Lower leg skin (tissue), 2 donors: ENCODE measurements around a stretch of chr16.

DNA sequence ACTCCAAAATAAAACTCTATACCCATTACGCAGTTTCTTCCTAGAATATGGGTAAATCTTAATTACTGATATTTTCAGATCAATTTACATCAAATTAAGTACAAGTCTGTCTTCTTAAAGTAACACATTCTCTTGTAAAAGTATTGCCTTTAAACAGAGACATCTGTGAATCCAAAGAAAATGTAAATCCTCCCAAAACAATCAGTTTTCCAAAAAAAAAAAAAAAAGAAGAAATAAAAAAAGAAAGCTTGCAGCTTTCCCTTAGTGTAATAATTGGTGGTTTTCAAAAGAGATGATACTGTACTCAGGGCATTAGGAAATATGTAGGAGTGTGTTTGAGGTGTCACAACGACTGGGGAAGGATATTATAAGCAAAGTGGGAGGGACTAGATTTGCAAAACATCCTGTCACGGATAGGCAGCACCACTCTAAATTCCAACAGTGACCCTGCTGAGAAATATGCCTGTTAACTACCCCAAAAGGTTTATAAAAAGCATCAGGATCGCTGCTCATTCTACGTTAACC, 51.8 kb downstream of the N4BP1 start:
- PRO-cap: no peak
- RAMPAGE, long total RNA, 2 experiments: no peak in any of the 2 experiments

DNA sequence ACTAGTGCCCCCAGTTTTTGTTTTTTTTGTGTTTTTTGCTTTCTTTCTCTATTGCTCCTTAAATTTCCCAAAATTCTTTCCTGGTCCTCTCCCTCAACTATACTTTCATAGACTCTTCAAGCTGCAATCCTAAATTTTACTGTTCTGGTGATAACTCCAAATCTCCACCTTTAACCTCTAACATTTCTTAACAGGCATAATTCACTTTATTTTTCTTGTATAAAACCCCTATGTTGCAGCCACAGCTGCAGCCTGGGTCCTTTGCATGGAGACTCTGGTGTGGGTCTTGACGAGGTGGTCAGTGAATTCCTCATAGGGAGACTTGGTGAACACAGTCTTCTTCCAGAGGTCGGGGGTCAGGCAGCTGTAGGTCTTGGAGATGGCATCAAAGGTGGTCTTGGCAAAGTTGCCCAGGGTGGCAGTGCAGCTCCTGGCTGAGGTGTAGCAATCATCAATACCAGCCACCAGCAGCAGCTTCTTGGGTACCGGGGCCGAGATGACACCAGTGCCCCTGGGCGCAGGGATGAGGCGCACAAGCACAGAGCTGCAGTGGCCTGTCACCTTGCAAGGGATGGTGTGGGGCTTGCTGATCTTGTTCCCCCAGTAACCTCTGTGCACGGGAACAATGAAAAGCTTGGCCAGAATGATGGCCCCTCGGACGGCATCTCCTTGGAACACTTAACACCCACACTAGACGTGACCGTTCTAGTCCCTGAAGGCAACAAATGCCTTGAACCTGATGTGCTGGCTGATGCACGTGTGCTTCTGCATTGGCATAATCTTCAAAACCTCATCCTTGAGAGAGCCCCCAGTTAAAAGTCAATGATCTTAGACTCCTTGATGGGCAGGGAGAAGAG, 32.5 kb downstream of the N4BP1 start:
- PRO-cap: no peak
- RAMPAGE, long total RNA, 2 experiments: start-site peak on the minus strand in 1 of 2 experiments, centred at position 455 of the sequence, 6 reads per replicate

- PRO-cap: no peak
- RAMPAGE, long total RNA, 2 experiments: no peak in any of the 2 experiments
Observed at GRCh38 chr16:49557097-49557576, 183.5 kb downstream of the C16orf78 start.

DNA sequence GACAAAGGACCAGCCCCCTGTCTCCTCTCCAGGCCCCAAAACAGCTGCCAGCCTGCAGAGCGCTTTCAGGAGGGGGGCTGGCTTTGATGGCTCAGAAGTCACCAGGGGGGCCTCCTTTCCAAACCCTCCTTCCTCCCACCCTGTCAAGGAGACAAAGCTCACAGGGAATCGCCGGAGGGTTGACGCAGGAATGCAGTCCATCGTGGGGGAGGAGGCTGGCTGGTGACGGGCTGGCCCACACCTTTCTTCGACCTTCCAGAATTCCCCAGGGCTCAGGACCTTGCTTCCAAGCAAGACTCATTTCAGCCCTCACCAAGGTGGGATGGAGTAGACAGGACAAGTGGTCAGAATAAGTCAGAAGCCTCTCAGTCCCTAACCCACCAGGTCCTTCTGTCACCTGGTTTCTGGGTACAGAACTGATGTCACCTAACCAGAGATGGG, 159.1 kb downstream of the ZNF423 start:
- PRO-cap: no peak
- RAMPAGE, long total RNA, 2 experiments: no peak in any of the 2 experiments

DNA sequence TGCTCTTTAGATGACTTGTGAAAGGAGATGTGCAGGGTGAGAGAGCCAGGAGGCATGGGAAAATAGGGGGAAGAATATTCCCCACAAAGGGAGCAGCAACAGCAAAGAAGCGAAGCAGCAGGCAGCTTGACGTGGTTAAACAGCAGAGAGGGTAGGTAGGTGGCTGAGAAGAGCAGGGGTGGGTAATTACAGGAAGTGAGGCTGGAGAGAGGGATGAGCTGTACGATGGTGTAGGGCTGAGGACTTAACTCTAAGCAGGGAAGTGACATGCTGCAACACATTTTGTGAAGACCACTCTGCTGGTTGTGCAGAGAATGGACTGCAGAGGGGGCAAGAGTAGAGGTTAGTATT, 1.6 kb downstream of the HEATR3 start:
- PRO-cap: no peak
- RAMPAGE, long total RNA, 2 experiments: no peak in any of the 2 experiments

GRCh38 chr16:50313555-50314005, 47.2 kb downstream of the ADCY7 start:
- PRO-cap: unidirectional peak, plus-strand start at chr16:50313849
- RAMPAGE, long total RNA, 2 experiments: no peak in any of the 2 experiments

DNA sequence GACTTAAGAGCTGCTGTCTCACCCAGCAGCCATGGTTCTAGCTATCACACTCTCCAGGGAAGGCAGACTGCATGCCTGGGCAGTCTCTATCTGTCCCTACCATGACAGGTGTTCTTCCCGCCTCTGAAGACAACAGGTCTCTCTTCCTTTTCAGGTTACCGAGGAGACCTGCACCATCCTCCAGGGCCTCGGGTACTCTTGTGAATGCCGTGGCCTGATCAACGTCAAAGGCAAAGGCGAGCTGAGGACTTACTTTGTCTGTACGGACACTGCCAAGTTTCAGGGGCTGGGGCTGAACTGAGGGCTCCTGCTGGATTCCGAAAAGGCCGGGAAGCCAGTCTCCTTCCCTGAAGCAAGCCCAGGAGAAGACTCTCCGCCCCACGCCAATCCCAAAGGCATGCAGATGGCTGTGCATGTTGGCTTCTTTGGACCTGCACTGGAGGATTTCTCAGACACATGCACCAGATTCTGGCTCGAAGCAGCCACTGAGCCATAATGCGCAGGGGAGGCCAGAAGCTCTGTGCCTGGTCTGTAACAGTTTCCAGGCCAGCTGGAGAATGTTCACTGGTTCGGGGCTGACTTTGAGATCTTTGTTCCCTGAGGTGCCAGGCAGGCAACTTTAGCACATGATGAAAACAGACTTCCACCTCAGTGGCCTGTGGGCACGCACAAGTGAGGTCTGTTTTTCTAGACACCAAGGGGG, 49.0 kb downstream of the ADCY7 start:
- PRO-cap: no peak
- RAMPAGE, long total RNA, 2 experiments: no peak in any of the 2 experiments

DNA sequence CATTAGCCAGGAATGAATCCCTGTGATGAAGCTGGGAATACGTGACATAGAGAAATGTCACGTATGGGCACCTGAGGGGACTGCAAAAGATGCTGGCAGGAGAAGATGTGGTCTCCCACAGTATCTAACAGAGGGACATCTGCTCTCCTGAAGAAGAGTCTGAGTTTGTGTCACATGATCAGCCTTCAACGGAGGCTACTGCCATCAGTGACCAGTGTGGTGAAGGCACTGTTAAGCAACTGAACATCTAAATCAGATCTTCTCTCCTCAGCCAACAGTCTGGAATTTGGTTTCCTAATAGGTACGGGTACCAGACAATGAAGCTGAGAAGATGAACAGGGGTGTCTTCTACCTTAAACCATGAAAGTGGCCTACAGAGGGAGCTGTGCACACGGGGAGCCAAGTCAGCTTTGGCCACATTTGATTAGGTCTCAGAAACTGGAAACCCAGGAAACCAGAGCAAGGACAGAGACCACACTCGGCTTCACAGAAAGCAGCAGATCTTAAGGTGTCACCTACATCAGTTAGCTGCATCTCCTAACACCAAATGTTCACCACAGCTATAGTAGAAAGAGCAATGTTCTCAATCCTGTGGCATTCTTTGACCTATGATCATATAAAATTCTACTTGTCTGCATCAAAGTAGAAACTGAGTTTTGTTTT, 41.8 kb downstream of the BRD7 start:
- PRO-cap: no peak
- RAMPAGE, long total RNA, 2 experiments: no peak in any of the 2 experiments

DNA sequence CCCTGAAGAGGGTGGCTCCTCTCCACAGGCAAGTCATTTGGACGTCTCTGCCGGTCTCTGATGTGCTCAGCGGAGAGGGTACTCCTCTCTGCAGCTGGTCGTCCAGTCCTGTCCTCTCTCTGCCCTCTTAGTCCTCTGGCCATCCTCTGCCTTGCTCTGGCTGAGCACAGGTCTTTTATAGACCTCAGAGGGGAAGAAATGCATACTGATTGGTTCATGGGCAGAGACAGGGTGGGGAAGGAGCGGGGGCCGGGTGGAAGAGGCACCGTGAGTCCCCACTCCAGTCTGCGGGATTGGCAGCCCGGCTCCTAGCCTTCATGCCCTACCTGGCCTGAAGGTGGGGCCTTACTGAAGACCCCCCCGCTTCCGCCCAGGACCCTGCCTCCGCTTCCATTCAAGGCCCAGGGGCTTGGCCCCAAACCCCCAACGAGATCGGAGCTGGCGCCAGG, 69.9 kb upstream of the NKD1 start:
- PRO-cap: no peak
- RAMPAGE, long total RNA, 2 experiments: no peak in any of the 2 experiments

DNA sequence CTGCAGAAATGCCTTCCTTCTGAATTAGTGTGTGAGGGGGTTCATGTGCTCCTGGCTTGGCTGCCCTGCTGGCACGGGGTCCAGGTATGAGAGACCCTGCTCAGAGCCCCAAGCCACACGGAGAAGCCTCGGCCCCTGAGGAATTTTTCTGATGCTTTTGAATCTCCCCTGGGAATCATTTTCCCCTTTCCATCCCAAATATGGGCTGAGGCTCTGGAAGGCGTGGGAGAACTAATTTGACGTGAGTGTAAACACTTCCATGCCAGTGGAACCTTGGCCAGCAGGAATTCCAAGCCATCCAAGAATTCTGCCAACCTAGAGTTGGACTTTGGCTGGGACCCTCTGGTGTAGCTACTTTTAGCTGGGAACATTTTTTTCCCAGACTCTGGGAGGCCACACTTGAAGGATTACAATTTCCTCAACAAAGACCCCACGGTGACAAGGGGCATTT, 49.5 kb upstream of the NKD1 start:
- PRO-cap: no peak
- RAMPAGE, long total RNA, 2 experiments: no peak in any of the 2 experiments

- PRO-cap: no peak
- RAMPAGE, long total RNA, 2 experiments: no peak in any of the 2 experiments
Observed at GRCh38 chr16:50547246-50548064, 741 bp upstream of the NKD1 start.

- PRO-cap: no peak
- RAMPAGE, long total RNA, 2 experiments: no peak in any of the 2 experiments
Observed at GRCh38 chr16:50597005-50597403, 48.8 kb downstream of the NKD1 start.

- PRO-cap: no peak
- RAMPAGE, long total RNA, 2 experiments: no peak in any of the 2 experiments
Observed at GRCh38 chr16:50678444-50678937, 2.6 kb downstream of the SNX20 start.

- PRO-cap: bidirectional peak, plus-strand start at chr16:50742446, minus-strand start at chr16:50742323; unidirectional peak, minus-strand start at chr16:50742920
- RAMPAGE, long total RNA, 2 experiments: no peak in any of the 2 experiments
Observed at GRCh38 chr16:50742267-50743247, 671 bp downstream of the CYLD start.

DNA sequence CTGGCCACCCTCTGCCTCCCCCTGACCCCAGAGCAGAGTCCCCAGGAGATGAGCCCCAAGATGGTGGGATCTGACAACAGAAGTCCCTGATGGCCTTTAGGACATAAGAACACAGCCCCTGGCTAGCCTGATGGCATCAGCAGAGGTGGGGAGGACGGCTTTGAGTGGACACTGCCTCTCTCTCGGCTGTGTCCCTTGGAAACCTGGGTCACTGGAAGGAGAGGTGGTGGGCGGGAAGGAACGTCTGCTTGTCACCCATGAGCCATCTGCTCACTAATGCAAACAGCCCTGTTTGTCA, 196.8 kb downstream of the CYLD start:
- PRO-cap: no peak
- RAMPAGE, long total RNA, 2 experiments: no peak in any of the 2 experiments

- PRO-cap: no peak
- RAMPAGE, long total RNA, 2 experiments: no peak in any of the 2 experiments
Observed at GRCh38 chr16:51058405-51058914, 92.6 kb downstream of the SALL1 start.

- PRO-cap: bidirectional peak, plus-strand start at chr16:51152475, minus-strand start at chr16:51152315
- RAMPAGE, long total RNA, 2 experiments: no peak in any of the 2 experiments
Observed at GRCh38 chr16:51152188-51152841, 1.2 kb upstream of the SALL1 start.

DNA sequence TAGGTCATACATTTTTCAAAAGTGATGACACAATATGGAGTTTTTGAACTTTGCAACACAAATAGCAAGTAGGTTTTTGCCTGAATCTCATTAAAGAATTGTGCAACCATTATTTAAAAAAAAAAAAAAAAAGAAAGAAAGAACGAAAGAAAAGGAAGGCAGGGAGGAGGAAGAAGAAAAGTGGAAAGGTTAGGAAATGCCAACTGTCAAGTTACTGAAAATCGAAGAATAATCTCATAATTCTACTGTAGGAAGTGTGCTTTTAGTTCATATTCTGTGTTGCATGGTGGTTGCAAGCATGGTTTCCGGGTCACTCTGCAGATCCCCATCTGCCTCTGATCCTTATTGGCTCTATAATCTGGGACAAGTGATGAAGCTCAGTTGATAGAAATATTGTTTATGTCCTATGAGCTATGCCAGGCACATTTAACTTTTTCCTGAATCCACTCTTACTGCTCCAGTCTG, 252.0 kb upstream of the SALL1 start:
- PRO-cap: no peak
- RAMPAGE, long total RNA, 2 experiments: no peak in any of the 2 experiments

DNA sequence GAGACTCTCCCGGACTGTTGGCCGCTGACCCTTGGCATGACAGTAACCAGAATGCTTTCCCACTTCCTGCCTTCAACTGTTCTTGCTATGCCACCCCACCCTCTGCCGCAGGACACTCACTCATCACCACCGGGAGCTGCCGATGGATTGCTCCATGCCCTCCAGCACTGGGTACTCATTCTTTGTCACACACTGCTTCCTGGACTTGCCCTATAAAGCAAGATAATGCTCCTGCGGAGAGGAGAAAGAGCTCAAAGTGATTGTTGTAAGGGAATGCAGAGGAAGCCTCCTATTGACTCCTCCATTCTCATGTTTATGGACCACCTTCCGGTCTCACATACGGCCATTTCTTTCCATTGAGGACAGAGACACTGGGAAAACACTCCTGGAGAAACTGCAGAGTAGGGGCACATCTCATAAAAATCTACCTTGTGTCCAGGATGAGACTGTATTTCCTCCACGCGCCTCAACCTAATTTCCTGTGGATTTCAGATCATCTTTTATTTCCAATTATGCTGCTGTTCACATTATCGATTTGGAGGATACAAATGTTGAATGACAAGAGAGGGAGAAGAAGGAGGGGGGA, 485.9 kb upstream of the SALL1 start:
- PRO-cap: no peak
- RAMPAGE, long total RNA, 2 experiments: no peak in any of the 2 experiments

GRCh38 chr16:51761866-51762436, 610.9 kb upstream of the SALL1 start:
- PRO-cap: no peak
- RAMPAGE, long total RNA, 2 experiments: no peak in any of the 2 experiments